ENCODE measurements around the genes PARM1, CXCL9 and NUP54.

DNA sequence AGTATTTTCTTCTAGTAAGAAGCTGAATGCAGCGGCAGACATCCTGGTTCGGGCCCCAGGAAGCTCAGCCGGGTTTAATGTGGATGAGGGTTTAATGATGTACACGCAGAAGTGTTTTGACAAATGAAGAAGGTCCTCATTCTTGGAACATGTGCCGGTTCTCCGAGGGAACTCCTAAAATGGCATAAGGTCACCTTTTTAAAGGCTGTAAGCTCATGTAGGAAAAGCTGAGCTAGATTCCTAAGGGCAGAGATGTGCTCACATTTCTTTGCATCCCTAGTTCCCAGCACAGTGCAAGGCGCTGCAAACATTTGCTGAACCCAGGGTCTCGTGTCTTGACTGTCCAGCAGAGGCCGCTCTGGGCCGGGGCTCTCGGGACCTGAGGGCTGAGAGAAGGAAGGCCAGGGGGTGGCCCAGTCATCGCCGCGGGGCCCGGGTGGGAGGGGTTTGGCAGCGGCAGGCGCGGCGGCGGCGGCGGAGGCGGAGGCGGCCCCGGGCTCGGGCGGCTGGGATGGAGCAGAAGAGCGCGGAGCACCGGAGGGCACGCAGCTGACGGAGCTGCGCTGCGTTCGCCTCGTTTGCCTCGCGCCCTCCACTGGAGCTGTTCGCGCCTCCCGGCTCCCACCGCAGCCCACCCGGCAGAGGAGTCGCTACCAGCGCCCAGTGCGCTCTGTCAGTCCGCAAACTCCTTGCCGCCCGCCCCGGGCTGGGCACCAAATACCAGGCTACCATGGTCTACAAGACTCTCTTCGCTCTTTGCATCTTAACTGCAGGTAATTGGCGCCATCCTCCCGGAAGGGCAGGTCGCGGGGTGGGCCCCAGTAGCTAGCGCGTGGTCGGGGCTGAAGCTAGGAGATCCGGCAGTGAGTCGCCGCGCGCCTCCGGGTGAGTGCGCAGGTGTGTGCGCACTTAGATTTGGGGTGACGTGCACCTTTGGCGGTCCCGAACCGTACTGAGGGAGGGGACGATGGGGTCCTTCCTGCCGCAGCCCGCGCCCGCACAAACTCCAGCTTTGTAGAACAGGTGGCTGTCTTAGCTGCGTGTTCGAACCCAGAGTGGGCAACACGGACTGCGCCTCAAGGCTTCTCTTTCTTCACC, at the start of gene PARM1:
Gene PARM1, plus strand, starts transcription at position 519 of the 1,098 bp plus-strand sequence.
- PRO-cap, result unidirectional peak, plus-strand start at position 519 of the sequence

GRCh38 chr4:75030638-75031099, 97.8 kb downstream of the PARM1 start:
- PRO-cap, result unidirectional peak, minus-strand start at chr4:75030792

GRCh38 chr4:75180181-75180723, 247.3 kb downstream of the PARM1 start:
- PRO-cap, result no peak

DNA sequence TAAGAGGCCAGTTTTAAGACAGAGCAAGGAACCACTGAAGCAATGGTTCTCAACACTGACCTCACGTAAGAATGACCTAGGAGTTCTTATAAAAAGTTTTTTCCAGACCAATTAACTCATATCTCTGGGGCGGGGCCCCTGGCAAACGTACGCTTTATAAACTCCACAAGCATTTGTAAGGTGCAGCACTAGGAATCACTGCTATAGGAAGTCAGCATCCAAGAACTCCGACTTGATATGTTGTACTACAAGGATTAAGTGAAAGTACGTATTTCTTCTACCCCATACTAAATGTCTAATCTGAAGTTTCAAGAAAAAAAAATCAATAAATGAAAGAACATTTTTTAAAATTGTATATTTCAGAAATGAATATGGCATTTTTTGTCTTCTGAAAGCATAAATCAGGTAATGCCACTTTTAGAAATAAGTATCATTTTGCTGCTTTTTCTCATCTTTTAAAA, 269.8 kb downstream of the RCHY1 start:
- PRO-cap, result no peak

- PRO-cap, result no peak
Measured at GRCh38 chr4:75249841-75250275, 264.3 kb downstream of the RCHY1 start.

DNA sequence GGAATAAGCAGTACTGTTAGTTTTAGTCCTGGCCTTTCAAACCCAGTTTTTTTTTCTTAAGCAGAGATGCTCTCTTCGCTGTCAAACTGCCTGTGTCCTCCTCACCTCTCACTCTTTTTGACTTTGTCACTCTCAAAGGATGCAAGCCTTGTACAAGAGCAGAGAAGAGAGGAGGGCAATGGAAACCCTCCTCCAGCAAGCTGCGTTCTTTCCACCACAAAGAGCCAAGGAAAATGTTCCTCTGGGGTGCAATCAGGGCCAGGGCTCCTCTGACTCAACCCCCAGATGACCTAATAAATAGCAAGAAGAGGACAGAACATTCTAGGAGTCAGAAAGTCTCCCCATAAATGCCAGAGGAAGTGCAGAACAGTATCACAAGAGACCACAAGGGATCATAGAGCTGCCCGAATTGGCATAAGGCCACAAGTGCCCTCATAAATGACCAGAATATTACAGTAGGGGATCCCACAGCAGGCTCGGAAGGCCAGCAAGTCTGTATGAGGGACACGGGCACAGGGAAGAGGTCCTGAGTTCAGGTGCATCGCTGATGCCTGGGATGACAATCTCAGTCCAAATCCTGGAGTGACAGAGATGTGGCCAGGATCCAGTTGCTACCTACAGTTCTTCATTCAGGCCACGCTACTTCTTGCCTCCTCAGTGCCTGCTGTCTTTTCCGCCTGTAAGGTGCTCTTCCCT, 186.0 kb downstream of the RCHY1 start:
- PRO-cap, result no peak

GRCh38 chr4:75710123-75710534, 14.2 kb upstream of the USO1 start:
- PRO-cap, result no peak

- PRO-cap, result no peak
Measured at GRCh38 chr4:75727012-75727347, 2.6 kb downstream of the USO1 start.

GRCh38 chr4:75805267-75805664, 80.9 kb downstream of the USO1 start:
- PRO-cap, result no peak

- PRO-cap, result no peak
Measured at GRCh38 chr4:76002150-76002510, 5.2 kb downstream of the CXCL9 start.

- PRO-cap, result no peak
Measured at GRCh38 chr4:76007241-76007570, at the start of gene CXCL9. Gene CXCL9 (minus strand): TSS chr4:76007509.

GRCh38 chr4:76010805-76011439, 3.6 kb upstream of the CXCL9 start:
- PRO-cap, result no peak

DNA sequence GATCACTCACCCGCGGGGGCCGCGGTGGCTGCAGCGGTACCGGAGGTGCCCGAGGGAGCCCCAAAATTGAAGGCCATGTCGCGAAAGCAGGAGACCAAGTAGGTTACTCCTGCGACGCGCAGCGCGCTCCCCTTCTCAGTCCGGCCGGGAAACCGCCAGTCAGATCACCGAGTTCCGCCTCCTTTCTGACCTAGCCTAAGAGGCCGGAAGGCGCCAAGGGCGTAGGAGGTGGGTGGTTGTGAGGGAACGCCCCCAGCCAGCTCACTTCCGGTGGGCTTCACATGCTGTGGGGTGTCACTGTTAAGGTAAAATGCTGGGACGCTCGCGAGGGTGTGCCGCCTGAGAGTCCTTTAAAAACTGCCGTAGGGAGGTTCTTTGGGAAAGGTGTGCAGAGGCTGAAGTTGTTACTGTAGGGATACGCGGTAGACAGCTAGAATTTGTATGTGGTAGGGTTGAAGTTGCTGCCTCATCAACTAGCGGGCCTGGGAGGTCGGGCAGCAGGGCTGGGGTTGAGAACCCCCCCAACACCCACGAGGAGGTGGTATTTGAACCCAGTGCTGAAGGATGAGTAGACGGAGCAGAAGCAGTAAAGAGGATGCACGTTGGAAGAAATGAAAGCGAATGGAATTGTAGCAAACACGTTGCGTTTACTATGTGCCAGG, at the start of gene NUP54:
Gene NUP54, minus strand, starts transcription at position 100 of the 662 bp plus-strand sequence.
- PRO-cap, result bidirectional peak, plus-strand start at position 280 of the sequence, minus-strand start at position 137 of the sequence

DNA sequence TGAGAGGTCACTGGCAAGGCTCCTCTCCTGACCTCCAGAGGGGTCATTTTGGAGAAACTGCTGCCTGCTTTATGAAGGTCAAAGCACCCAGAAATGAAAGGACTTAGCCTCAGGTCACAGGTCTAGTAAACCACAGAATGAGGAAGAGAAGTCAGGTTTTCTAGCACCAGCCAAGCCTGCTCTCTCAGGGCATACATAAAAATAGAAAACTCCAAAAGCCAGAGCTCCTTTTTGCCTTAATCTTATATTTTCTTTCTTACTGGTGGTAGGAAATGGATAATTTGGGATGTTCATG, 134.2 kb downstream of the SHROOM3 start:
- PRO-cap, result no peak

- PRO-cap, result no peak
Measured at GRCh38 chr4:76629247-76629798, 194.3 kb downstream of the SHROOM3 start.

DNA sequence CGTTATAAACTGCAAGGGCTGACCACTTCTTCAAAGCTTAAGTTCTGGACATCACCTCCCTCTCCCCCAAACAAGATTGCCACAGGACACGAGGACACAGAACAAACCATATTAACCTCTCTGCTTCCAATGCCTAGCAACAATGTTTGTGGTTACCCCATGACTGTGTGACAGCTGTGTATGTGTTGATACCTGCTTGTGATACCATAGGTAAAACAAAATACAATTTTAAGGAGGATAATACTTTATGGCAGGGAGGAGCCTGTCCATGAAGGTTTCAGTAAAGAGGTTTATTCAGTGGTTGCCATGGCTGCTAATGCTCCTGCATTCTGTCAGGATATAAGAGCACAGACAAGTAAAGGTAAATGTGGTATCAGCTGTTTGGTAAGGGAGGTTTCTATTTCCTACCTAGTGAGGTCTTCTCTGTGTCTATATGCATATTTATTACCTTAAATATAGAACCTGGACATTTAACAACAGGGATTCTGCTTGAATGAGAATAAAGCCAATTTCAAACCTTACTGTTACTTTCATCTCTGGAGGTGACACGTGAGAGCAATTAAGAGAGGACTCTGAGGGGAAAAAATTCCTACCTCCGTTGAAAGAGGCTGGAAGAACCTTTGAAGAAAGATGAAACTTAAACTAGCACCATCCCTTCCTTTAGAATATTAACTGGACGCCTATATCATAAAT, 209.8 kb downstream of the SOWAHB start:
- PRO-cap, result unidirectional peak, plus-strand start at position 368 of the sequence

DNA sequence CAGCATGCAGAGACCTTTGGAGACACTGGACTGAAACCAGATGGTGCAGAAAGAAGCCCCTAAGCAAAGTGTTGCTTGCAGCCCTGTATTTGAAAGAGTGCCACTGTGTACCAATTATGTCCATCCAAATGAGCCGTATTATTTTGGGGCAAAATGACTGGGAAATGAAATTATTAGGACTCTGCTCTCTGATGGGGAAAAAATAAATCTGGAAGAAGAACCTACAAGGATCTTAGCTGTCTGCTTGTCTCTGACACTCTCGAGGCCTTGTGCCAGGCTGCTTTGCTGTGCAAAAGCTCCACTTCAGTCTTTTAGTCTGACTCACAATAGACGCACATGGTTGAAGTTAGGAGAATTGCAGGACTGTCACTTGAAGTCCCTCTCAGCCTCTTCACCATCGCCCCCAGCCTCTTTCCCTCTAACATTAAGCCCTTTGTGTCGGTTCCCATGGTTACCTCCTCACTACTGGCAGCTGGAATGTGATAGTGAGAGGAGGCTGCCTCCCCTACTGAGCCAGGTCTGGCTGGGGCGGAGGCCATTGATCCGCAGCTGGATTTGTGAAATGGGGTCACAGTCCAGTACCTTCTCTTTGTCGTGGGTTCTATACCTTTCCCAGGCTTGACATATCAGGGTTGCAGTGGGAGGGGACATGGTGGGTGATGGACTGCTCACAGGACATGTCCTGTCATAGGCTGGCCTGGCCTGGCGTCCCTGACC, 201.9 kb downstream of the SOWAHB start:
- PRO-cap, result no peak

GRCh38 chr4:76739031-76740156, 158.6 kb downstream of the SOWAHB start:
- PRO-cap, result no peak

DNA sequence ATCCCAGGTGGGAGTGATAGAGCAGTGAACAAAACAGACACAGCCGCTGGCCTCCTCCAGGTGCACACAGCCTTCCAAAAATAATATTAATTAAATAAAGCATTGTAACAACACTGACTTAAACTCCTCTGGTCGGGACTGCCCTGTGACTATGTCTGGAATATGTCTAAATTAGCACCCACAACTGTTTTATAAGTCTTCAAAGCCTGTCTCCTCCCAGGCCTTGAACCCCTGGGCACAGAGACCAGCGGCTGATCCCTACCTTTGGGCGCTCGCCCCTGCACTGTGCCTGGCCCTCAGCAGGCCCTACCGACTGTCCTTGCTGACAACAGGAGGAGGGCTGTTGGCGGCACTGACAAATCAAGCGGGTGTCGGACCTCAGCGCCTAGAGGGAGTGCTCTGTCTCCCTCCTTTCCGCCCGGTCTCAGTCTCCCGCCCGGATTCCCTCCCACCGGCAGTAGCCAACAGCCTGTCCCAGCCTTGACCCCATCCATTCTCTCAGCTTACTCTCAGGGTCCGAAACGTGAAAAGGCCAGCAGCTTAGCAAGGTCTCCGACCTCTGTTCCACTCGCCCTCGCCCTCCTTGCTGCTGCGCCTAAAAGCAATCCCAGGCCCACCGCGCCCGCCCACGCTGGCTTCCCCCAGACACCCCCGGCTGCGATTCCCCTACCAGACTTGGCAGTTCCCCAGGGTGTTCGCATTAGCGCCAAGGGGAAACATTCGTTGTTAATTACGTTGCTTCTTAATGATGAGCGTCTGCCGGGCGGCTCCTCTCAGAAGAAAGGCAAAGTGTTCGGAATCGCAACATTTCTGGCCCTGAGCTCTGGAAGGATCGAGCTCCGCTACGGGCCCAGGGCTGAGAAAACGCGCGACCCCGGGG, 96.3 kb downstream of the SOWAHB start:
- PRO-cap, result no peak

GRCh38 chr4:76811566-76811862, 86.4 kb downstream of the SOWAHB start:
- PRO-cap, result no peak